Ovary (tissue), 7 donors: Measurements from ENCODE around the gene CD96.

DNA sequence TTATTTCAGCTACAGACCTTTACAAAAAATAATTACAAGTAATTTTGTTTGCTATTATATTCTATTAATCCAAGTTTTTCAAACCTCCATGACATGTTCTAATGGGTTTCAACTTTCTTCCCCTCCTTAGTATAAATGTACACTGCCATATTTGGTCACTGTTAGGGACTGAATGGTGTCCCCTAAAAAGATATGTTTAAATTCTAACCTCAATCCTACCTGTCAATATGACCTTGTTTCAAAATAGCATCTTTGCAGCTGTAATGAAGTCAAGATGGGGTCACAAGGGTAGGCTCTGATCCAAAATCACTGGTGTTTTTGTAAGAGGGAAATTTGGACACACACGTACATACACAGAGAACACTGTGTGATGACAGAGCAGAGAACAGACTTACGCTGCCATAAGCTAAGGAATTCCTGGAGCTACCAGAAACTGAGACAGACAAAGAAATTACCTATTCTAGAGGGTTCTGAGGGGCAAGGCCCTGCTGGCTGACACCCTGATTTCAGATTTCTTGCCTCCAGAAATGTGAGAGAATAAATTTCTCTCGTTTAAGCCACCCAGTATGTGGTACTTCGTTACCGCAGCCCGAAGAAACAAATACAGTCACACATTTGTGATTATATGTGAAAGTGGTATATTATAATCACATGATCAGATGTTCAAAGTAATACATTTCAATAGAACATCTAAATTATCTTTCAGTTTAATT lies 24.9 kb downstream of the CBLB start:
- PRO-cap, 7 experiments = no peak in any of the 7 experiments
- RAMPAGE, long total RNA, 2 experiments = no peak in any of the 2 experiments

- PRO-cap, 7 experiments = no peak in any of the 7 experiments
- RAMPAGE, long total RNA, 2 experiments = no peak in any of the 2 experiments
These were observed 93.7 kb upstream of the CBLB start for GRCh38 chr3:105962466-105962880.

- PRO-cap, 7 experiments = no peak in any of the 7 experiments
- RAMPAGE, long total RNA, 2 experiments = no peak in any of the 2 experiments
These were observed 387.1 kb upstream of the CBLB start for GRCh38 chr3:106255741-106256439.

GRCh38 chr3:107699663-107700191 lies 177.0 kb downstream of the BBX start:
- PRO-cap, 7 experiments = no peak in any of the 7 experiments
- RAMPAGE, long total RNA, 2 experiments = no peak in any of the 2 experiments

- PRO-cap, 7 experiments = no peak in any of the 7 experiments
- RAMPAGE, long total RNA, 2 experiments = no peak in any of the 2 experiments
These were observed 250.0 kb downstream of the BBX start for GRCh38 chr3:107772493-107773467.

- PRO-cap, 7 experiments = peak in 1 of 7 experiments; most common plus-strand start chr3:107927637 (in 1); most common minus-strand start chr3:107927555 (in 1)
- RAMPAGE, long total RNA, 2 experiments = no peak in any of the 2 experiments
These were observed 163.3 kb downstream of the CD47 start for GRCh38 chr3:107927308-107928184.

DNA sequence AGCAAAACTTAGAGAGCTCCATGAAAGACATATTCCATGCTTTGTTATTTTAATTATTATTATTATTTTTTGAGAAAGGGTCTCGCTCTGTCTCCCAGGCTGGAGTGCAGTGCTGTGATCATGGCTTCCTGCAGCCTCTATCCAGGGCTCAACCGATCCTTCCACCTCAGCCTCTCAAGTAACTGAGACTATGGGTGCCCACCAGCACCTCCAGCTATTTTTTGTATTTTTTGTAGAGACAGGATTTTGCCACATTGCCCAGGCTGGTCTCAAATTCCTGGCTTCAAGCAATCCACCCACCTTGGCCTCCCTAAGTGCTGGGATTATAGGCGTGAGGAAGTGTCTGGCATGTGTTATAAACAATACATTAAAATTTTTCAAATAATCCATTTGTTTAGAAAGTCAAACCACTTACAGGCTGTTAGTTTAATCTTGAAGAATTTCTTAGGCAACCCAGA lies 49.8 kb downstream of the CD47 start:
- PRO-cap, 7 experiments = no peak in any of the 7 experiments
- RAMPAGE, long total RNA, 2 experiments = no peak in any of the 2 experiments

DNA sequence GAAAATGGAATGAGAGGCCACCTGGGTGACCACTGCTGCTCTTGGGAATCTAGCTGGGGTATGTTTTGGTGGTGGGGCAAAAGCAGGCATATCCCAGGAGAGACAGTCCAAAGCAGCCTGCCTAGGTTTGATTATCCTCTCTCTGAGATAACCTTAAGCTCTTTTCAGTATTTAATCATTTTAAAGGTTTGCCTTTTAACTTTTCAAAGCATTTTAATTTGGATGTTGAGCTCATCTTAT lies 2.0 kb upstream of the CD47 start:
- PRO-cap, 7 experiments = no peak in any of the 7 experiments
- RAMPAGE, long total RNA, 2 experiments = no peak in any of the 2 experiments

GRCh38 chr3:108125157-108126055 lies 34.6 kb upstream of the CD47 start:
- PRO-cap, 7 experiments = no peak in any of the 7 experiments
- RAMPAGE, long total RNA, 2 experiments = no peak in any of the 2 experiments

DNA sequence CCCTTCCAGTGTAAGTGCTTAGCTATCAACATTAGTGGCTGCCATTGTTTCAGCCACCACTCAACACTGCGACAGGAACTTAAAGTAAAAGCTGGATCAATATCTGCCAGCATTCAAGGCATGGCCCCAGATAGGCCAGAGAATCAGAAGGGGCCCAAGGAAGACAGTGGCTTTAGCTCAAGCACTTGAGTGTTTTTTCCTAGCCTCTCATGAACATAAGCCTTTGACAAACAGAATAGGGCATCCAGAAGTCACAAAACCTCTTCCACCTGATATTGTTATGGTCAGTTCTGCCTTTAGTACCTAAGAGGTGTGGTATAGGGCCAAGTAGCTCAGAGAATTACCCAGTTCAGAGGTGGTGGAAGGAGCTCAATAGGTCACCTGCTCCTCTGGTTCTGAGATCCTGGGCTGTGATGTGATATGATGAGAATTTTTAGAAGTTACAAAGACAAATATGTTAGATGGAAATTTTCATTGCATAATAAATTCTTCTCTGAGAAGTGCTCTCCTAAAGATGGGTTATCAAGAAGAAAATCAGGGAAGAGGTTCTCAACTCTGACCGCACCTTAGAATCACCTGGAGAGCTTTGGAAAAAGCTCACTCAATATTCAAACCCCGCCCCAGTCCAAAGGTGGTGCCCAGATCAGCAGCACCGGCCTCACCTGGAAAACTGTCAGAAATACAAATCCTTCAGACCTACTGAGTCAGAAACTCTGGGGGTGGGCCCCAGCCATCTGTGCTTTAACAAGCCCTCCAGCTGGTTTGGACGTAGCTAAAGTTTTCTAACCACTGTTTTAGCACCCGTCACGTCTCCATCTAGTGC lies 101.4 kb downstream of the MYH15 start:
- PRO-cap, 7 experiments = no peak in any of the 7 experiments
- RAMPAGE, long total RNA, 2 experiments = no peak in any of the 2 experiments

DNA sequence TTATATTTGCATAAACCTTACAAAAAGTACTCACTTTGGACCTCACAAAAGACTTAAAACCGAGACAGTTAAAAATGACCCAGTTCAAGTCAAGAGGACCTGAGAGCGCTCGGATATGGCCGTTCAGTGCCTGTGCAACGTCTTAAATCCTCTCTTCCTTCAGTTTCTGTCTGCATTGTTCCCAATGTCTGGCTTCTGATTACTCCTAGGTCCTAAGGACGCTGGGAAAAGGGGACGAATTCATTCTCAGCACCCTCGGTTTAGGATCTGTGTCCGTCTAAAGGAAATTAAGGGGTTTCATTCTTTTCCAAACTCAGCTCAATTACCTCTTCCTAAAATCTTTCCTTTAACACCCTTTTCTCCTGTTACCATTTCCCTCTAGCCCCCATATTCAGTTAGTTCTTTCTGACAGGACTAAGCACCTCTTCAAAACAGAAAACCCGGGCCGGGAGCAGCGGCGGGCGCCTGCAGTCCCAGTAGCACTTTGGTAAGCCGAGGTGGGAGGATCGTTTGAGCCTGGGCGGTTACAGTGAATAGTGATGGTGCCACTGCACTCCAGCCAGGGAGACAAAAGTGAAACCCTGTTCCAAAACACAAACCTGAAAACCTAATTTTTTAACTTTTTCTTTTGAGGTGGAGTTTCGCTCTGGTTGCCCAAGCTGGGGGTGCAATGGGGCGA lies 920 bp downstream of the DPPA4 start:
- PRO-cap, 7 experiments = no peak in any of the 7 experiments
- RAMPAGE, long total RNA, 2 experiments = no peak in any of the 2 experiments

DNA sequence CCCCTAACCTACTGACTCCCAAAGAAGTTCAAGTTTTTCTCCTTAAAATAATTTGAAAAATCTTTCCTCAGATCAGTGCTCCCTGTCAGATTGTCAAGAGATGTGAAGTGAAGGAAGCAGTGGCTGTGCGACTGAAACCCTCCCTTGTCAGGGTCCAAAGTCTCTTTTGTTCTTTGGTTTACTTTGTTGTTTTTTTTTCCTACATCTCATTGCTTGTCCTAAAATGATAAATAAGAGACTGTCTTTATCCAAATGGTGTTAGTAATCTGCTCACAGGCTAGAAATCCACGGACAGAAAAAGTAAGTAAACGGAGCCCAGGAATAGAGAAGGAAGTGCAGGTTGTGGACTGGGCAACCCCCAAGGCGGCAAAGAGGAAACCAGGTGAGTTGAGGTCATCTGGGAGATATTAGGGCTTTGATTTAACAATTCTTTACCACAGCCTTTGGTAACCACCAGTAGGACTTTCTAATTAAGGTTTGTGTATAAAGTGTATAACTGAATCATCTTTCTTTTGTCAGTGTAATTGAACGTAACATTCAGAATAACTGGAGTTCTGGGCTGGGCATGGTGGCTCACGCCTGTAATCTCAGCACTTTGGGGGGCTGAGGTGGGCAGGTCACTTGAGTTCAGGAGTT lies 1.1 kb upstream of the DPPA4 start:
- PRO-cap, 7 experiments = no peak in any of the 7 experiments
- RAMPAGE, long total RNA, 2 experiments = no peak in any of the 2 experiments

- PRO-cap, 7 experiments = no peak in any of the 7 experiments
- RAMPAGE, long total RNA, 2 experiments = no peak in any of the 2 experiments
These were observed 2.6 kb upstream of the DPPA4 start for GRCh38 chr3:109339911-109340389.

DNA sequence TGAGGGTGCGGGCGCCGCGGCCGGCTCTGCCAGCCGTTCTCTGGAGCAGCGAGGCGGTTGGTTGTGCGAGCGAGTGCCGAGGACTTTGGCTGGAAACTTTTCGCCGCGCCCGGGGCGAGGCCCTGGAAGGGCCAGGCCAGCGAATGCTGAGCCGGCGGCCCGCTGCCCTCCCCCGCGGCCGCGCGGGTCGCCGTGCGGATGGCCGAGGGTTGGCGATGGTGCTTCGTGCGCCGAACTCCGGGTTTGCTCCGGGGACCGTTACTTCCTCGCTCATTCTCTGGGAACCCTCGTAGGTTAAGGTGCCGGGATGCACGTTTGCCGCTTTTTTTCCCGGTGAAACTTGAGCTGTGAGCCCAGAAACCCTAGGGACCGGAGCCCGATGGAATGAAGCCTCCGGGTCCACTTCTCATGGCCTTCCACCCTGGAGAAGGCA lies 622 bp downstream of the NECTIN3 start:
- PRO-cap, 7 experiments = peak in 2 of 7 experiments; most common plus-strand start position 273 of the sequence (in 1); most common minus-strand start position 87 of the sequence (in 1)
- RAMPAGE, long total RNA, 2 experiments = no peak in any of the 2 experiments

DNA sequence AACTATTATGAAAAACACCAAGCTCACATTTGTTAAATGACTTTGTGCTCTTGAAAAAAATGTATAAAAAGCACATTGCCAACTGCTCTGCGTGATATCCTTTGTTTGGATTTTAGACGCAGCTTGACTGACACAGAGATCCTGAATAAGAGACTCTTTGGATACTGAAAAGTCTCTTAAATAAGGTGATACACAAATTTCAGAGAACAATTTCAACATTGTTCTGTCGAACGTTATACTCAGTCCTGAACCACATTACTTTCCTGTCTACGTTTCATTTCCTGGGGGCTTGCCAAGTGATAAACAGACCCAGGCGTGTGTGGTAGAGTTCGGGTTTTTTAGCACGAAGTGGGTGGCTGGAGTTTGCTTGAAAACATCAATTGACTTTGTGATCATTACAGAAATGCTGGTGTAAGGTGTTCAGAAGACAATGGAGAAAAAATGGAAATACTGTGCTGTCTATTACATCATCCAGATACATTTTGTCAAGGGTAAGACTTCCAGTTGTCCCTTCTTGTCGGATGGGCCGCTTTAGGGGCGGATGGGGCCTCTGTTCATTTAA lies at the start of gene CD96:
TSS of gene CD96 (plus strand) at position 379 of the 562 bp plus-strand sequence.
- PRO-cap, 7 experiments = no peak in any of the 7 experiments
- RAMPAGE, long total RNA, 2 experiments = start-site peak on the plus strand in 2 of 2 experiments, centred at positions 326 to 391 of the sequence, 17 to 21 reads per replicate

DNA sequence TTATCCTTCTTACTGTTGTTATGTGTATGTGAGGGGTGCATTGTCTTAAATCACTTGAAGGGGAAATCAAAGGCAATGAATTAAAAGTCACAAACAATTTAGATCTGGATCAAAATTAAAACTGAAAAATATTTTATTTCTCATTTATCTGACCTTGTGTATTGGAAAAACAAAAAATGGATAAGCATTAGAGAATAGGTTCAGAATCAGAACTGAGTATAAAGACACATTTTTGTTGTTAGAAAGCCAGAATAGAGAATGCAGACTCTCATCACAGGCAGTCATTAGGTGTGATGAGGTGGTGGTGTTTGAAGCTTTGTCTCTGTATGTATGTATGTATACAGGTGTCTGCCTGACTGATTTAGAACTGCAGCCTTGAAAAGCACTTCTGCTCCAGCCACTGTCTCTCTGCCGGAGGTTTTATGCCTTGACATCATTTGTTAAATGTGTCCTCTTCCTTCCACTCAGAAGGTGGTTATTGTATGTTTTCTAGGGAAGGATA lies 1.3 kb downstream of the PLCXD2 start:
- PRO-cap, 7 experiments = no peak in any of the 7 experiments
- RAMPAGE, long total RNA, 2 experiments = no peak in any of the 2 experiments

DNA sequence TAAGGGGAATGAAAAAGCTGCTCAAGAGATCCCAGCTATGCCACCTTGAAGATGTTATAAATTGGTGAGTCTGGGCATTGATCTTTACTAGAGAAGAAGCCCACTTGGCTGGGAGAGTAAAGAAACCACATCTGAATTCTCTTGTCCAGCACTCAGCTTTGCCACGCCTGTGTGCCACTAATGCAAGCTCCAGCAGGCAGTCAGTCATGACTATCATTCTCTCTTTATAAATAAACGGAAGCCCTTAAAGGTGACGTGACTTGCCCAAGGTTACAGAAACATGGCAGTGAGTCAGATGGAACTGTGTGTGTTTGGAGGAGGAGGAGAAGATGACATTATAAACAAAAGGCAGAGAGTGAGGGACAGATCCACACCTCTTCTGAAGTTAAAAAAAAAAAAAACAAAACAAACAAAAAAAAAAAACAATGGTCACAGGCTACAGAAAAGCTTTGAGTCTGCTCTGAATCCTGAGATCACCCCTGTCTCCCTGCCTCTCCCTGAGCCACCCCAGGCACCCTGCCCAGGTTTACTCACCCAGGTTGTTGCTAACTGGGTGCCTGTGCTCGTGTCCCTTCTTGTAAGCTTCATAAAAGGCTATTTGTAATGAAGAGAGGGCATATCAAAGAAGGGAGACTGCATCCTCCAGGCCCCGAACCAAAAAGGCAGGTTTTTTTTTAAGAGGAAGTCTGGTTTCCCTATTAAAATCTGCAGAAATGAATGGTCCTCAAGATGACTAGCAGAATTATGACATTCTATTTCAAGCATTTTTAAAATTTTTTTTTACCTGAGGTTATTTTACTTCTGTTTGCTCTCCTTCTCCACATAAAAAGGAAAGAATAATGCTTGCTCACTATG lies 64.9 kb downstream of the PLCXD2 start:
- PRO-cap, 7 experiments = no peak in any of the 7 experiments
- RAMPAGE, long total RNA, 2 experiments = no peak in any of the 2 experiments

DNA sequence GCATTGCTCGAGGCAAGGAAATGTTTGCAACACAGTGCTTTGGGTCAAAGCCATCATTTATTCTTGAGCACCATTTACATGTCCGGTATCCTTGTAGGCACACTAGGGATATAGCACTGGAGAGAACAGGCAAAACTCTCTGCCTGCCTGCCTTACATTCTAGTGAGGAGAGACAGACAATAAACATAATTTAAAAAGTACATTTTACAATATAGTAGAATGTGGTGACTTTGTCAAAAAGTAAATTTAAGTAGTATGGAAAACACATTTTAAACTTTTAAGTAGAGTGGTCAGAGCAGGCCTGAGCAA lies 2.4 kb upstream of the PHLDB2 start:
- PRO-cap, 7 experiments = no peak in any of the 7 experiments
- RAMPAGE, long total RNA, 2 experiments = no peak in any of the 2 experiments

DNA sequence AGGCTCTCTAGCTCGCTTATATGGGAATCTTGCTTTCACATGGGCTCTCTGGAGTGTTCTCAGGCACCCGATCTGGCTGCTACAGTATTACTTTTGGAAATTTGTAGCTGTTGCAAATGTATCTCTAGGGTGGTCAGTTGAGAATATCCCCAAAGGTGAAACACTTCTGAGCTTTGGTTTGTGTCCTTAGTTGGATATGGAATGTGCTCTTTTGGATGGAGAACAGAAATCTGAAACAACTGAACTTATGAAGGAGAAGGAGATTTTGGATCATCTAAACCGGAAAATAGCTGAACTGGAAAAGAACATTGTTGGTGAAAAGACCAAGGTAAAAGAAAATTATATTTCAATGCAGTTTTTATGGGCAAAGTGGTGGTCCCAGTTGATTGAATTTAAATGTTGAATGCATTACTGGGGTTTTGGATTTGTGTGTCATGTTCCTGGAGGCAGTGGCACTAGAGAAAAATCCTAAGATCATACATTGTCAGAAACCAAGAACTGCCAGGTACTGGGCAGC lies 58.7 kb upstream of the ABHD10 start:
- PRO-cap, 7 experiments = no peak in any of the 7 experiments
- RAMPAGE, long total RNA, 2 experiments = no peak in any of the 2 experiments

- PRO-cap, 7 experiments = no peak in any of the 7 experiments
- RAMPAGE, long total RNA, 2 experiments = no peak in any of the 2 experiments
These were observed 12.3 kb upstream of the ABHD10 start for GRCh38 chr3:111966510-111967017.